Trachea (tissue), 1 donor: Measurements from ENCODE around the genes PVALB, CYTH4, GGA1 and TRIOBP.

DNA sequence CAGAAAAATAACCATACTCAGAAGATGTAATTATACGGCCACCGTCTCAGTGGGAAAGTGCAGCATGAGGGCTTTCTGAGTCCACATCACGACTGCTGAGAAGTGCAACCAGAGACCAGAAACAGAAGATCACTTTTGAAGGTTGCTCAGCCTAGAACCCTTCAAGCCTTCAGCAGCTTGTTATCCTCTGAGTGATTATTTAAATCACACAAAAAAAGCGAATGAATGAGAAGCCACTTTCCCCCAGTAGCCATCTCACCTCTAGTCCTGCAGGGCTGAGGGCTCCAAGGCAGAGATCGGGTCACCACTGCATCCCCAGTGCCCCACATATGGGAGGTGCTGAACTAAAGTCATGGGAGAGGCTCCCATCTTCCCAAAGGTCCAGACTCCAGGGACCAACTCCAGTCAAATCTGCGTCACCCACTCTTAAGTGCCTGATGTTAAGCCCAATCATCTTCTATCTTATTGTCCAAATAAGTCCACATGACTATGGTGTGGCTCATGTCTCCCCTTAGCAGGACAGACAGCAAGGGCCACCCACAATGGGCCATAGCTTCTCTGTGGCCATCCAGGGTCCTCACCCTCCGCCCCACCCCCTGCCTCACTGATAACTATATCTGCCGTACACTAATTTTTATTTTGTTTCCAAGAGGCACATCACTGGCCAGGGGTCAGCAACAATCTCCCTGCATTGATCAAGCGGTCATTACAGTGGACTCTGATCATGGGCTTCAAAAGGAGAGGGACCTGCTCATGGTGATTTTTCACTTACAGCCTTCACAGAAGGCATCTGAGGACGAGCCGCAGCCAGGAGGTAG is 23.6 kb downstream of the MYH9 start:
- PRO-cap, result unidirectional peak, minus-strand start at position 413 of the sequence

GRCh38 chr22:36451457-36452230 is 29.8 kb downstream of the TXN2 start:
- PRO-cap, result unidirectional peak, minus-strand start at chr22:36451929; unidirectional peak, minus-strand start at chr22:36451945

DNA sequence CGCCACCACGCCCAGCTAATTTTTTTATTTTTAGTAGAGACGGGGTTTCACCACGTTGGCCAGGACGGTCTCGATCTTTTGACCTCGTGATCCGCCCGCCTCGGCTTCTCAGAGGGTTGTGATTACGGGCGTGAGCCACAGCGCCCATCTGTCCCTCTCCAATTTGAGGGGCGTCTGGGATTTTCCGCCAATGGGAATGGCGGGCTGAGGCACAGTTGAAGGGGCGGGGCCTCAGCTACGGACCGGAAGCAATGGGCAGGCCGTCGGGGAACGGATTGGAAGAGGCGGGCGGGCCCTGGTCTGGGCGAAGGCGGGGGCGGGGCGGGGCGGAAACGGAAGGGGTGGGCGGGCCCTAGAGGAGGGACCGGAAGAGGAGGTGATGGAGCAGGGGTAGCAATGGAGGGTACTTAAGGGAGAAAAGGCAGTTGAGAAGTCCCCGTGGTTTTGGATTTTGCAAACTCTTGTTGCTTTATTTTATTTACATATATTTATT is 454 bp upstream of the TXN2 start:
- PRO-cap, result bidirectional peak, plus-strand start at position 367 of the sequence, minus-strand start at position 165 of the sequence

DNA sequence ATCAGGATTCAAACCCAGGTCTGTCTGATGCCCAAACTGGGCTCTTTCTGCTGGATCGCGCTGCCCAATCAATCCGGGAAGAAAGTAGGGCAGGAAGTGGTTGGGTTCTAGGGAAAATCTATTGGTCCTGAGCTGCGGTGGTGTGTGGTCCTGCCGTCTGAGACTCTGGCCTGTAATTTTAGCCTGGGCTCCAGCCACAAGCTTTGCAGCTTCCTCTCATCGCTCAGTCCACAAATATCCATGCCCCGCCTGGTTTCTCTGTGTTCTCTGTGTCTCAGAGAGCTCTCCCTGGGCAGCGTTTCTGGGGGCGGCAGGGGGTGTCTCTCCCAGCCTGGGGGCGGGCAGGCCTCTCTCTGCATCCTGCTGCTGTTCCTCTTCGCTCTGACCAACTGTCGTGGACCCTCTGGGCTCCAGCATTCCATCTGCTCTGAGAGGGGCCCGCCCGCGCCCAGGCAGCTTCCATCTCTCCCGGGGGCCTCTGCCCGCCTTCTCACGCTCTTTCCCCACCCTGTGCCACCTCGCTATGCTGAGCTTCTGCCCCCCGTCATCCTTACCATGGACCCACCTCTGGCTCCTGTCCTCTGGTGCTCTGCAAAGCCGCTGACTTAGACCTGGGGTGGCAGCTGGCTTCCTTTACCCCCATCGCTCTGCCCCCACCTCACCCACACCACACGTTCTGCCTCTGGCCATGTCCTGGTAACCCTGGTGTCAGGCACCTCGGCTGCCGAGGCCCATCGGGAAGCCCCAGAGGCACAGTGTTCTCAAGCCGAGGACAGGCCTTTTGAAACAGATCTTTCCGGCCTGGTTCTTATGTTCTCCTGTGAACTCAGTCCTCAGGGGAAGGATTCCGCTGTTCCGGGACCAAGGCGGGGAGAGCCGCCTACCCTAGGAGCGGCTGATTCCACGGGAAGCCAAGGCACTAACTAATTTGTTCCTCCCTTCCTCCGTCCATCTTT is 18.4 kb downstream of the CACNG2 start:
- PRO-cap, result no peak

- PRO-cap, result no peak
Observed at GRCh38 chr22:36816627-36817353, at the start of gene PVALB. PVALB (minus strand) TSS chr22:36817035.

GRCh38 chr22:37030271-37030913 is 10.8 kb downstream of the MPST start:
- PRO-cap, result no peak

DNA sequence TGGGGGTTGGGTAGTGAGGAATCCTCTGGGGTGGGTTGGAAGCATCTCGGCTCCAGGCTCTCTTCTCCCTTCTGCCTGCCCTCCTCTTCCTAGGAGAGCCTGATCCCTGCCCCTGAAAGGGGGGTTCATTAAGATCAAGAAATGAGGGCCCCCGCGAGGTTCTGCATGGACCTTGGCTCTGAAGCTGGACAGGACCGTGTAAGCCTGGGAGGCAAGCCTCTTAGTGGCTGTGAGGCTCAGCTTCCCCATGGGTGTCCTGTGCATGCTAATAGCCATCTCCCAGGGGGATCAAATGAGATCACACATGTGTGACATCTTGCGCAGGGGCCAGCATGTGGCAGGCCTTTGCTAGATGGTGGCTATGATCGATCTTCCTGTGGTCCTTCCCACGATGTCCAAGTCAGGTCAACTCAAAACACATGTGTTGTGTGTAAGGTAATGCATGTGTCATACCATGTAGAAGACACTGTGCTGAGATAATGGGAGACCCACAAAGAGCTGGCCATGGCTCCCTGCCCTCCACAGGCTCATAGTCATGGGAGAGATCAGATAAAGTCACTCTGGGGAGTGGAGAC is 3.8 kb downstream of the RAC2 start:
- PRO-cap, result no peak

GRCh38 chr22:37281967-37282798 is at the start of gene CYTH4:
CYTH4 (plus strand) TSS chr22:37282508.
- PRO-cap, result bidirectional peak, plus-strand start at chr22:37282511, minus-strand start at chr22:37282358

GRCh38 chr22:37300453-37301089 is 18.3 kb downstream of the CYTH4 start:
- PRO-cap, result no peak

- PRO-cap, result no peak
Observed at GRCh38 chr22:37335120-37335532, 52.8 kb downstream of the CYTH4 start.

GRCh38 chr22:37507976-37508733 is 11.1 kb downstream of the CARD10 start:
- PRO-cap, result no peak

- PRO-cap, result bidirectional peak, plus-strand start at chr22:37546269, minus-strand start at chr22:37546162
Observed at GRCh38 chr22:37545668-37546814, 14.2 kb upstream of the CDC42EP1 start.

DNA sequence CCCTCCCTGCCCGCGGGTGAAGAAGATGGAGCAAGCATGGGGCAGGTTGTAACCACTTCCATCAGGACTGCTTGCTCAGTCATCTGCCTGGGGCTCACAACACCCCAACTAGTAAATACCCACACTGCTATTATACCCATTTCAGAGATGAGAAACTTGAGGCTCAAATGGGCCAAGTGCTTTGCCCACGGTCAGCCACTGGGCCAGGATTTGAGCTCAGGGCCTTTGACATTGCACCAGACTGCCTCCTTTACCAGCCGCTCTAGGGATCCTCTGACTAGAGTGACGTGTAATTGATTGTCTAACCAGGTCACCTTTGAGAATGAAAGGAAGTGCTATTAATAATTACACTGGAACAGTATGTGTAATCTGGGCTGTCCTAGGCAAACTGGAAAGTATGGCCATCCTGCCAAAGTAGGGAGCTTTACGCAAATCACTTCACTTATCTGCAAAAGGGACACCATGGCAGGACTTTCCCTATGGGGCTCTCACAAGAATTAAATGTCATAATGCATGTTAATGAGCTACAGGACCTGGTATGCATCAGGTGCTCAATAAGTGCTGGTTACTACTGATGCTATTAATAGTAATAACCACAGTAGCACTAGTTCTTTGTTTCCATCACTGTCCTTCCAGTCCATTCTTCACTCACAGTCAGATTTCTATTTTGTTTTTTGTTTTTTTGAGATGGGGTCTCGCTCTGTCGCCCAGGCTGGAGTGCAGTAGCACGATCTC is 2.7 kb upstream of the CDC42EP1 start:
- PRO-cap, result bidirectional peak, plus-strand start at position 441 of the sequence, minus-strand start at position 275 of the sequence

DNA sequence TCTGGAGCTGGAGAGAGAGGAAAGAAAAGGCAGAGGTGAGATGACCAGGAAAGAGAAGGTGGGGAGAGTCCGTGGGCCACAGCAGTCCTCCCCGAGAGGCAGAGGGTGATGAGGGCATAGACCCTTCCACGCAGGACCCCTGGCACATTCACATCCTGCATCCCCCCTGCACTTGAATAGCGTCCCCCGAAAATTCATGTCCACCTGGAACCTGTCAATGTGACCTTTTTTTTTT is 2.8 kb downstream of the LGALS2 start:
- PRO-cap, result no peak

DNA sequence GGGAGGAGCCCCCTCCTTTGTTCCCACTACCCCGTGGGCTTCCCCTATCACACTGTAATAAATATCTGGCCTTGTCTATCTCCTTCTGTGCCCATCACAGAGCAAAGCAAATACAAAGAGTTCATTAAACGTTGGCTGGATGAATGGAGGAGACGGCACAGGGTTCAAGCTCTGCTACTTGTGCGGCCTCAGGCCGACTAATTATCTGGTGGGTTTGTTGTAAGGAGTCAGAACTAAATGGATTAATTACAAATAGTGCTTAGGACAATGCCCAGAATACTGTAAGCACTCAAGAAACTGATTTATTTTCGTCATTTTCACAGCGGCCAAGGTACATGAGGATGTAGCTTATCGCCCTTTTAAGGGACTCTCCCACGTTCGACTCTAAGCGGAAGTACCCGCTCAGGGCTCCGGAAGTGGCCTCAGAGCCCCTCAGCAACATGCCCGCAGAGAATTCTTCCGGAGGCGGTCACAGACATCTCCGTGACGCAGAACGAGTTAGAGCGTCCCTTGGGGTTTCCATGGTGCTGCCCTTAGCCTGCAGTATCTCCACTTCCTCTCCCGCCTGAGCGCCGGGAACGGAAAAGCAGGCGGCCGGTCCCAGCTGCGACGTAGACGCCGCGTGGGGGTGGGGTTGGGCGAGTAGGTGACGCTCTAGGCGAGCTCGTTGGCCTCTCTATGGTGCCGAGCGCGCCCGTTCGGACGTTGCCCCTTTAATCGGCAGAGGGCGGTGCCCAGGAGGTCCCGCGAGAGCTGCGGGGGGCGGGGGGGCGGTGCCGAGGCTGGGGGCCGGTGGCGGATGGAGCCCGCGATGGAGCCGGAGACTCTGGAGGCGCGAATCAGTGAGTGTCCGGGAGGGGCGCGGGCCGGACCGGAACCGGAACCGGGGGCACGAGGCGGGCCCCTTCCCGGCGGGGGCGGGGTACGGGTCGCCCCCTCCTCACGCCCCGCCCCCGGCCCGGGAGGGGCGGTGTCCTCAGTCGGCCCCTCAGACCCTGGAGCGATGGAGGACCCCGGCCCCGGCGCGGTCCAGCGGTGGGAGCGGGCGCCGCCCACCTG is at the start of gene GGA1:
Gene GGA1, plus strand, starts transcription at position 773 of the 1,059 bp plus-strand sequence.
- PRO-cap, result bidirectional peak, plus-strand start at position 776 of the sequence, minus-strand start at position 617 of the sequence; bidirectional peak, plus-strand start at position 842 of the sequence, minus-strand start at position 841 of the sequence

GRCh38 chr22:37623268-37624325 is 15.0 kb downstream of the GGA1 start:
- PRO-cap, result no peak

GRCh38 chr22:37634417-37634936 is 5.0 kb upstream of the SH3BP1 start:
- PRO-cap, result no peak

DNA sequence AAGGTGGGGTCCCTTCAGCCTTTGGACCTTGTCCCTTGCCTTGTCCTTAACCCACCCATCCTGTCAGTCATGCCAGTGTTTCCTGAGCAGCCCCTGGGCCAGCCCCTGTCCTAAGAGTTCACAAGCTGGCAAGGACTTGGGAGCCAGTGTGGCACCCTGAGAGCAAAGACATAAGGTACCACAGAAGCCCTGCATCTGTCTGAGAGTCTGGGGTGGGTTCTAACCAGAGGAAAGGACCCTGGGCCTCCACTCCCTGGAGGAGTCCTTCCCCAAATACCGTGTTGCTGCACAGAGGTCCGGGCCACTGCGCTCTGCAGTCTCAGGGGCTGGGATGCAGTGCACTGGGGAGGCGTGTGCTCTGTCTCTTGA is 4.4 kb upstream of the SH3BP1 start:
- PRO-cap, result no peak

GRCh38 chr22:37677533-37677821 is 2.0 kb downstream of the LGALS1 start:
- PRO-cap, result no peak

DNA sequence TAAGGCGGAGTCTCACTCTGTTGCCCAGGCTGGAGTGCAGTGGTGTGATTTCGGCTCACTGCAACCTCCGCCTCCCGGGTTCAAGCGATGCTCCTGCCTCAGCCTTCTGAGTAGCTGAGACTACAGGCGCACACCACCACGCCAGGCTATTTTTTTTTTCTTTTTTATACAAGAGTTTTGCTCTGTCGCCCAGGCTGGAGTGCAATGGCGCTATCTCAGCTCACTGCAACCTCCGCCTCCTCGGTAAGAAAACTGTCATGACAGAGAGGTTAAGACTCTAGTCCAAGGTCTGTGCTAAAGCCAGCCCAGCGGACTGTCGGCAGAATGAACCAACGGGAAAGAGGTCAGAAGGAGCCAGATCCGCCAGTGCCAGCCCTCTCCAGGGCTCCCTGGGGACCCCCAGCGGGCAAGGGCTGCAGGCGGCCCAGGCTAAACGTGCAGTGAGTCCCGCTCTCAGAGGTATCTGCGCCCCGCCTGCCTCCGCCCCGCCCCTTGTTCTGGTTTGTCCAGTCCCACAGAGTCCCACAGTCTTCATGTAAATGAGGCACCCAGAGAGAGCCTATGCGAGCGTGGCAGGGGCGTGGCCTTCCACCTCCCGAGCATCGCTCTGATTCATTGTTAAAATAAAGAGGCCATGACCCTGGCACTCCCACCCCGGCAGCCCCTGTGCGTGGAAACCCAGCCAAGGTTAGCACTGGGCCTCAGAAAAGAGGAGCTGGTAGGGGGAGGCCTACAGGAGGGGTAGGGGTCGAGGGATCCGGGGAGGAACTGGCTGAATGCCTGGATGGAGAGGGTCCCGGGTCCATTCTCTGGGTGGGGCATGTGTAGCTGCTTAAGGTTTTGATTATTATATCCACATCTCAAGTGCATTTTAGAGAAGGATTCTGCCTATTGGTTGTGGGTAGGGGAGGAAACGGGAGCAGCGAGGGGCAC is at the start of gene TRIOBP:
Gene TRIOBP, plus strand, starts transcription at position 646 of the 933 bp plus-strand sequence.
- PRO-cap, result unidirectional peak, minus-strand start at position 465 of the sequence; unidirectional peak, minus-strand start at position 504 of the sequence